Mammary microvascular endothelial cell (primary cell): ENCODE data around the genes CMSS1 and TBC1D23.

DNA sequence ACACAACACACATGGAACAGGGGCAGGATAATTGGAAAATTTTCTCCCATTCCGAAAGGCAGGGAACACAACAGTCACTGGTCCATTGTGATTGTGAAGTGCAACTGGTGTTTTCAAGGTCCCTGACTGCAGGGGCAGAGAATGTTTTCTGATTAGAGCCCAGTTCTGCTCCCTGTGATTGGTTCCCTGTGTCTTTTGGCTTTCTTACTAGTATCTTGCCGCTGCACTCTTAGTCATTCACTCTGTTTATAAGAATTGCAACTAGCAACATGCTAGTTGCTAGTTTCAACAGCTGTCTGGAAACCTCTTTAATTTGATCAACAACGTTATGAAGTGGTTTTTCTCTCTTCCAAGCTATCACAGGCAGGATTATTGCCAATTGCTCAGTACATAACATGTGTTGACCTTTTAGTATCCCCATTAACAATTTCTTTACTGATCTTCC lies 177.5 kb downstream of the EPHA6 start:
- RAMPAGE, long total RNA = no peak

- RAMPAGE, long total RNA = no peak
Measured at GRCh38 chr3:97439446-97439685, 325.2 kb upstream of the ARL6 start.

DNA sequence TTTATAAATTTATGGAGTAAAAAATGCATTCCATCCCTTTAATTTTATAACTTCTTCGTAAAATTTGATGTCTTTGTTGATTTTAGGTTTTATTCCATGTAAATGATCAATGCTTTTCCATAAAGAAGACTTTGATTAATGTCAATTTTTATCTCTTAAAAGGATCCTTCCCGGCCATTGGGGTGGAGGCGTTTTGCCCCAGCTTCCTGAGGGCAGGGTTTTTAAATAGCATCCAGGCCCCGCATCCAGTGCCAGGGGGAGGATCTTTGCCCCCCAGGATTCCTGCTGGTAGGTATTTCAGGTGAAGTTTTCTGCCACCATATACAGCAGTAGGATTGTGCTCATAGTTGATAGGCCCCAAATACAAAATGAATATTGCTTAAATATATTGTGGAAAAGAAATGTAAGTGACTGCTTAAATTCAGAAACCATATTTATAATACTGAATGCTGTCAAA lies 172.1 kb upstream of the ARL6 start:
- RAMPAGE, long total RNA = no peak

- RAMPAGE, long total RNA = no peak
Measured at GRCh38 chr3:97932331-97932784, 39.9 kb downstream of the RIOX2 start.

DNA sequence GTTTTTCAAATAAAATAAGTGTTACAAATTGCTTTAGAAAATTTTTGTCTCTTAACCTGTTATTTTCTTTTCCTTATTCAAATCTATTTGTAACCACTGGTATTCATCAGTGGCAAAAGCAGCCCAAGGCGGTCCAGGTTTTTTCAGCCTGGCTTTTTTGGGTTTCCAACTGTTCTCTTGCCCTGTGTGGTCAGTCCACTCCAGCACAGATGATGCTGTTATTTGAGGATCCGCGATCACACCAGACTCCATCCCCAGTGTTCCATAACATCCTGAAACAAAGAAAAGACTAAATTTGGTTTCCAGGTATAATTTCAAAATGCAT lies 56.0 kb downstream of the ST3GAL6 start:
- RAMPAGE, long total RNA = no peak

DNA sequence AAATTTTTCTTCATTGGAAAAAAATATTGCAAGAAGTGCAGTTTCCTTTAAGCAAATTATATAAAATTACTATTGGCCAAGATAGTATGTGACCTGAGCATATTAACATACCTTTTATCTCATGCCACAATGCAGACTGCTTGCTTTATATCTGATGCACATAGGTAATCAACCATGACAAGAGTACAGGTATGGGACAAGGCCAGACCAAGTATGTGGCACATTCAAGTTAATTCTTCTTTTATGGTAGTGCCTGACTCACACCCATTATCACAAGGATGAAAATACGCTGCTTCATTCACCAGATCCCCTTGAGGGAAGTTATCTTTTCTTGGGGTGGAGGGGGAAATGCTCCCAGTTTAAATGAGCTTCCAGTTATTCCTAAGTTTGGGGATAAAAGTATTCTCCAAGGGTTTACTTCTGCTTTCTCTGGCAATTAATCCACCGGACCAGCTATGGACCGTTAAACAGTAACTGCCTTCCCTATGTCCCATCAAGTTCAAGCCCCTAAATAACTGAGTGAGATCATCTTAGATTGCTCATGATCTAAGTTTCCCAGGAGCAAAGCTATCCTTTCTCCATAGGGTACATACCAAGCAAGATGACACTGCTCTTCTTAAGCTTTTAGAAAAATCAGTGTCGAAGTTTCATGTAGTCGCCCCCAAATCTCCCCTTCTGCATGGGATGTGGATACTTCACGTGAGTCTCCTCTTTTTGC lies 1.9 kb downstream of the COL8A1 start:
- RAMPAGE, long total RNA = no peak

DNA sequence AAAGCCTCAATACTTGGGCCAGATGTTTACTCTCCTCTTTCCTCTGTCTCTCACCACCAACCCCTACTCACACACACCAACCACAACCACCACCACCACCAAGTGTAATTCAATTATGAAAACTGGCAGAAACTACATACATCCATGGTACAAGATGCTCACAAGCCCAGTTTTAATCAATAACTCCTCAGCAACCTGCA lies 53.6 kb downstream of the COL8A1 start:
- RAMPAGE, long total RNA = no peak

DNA sequence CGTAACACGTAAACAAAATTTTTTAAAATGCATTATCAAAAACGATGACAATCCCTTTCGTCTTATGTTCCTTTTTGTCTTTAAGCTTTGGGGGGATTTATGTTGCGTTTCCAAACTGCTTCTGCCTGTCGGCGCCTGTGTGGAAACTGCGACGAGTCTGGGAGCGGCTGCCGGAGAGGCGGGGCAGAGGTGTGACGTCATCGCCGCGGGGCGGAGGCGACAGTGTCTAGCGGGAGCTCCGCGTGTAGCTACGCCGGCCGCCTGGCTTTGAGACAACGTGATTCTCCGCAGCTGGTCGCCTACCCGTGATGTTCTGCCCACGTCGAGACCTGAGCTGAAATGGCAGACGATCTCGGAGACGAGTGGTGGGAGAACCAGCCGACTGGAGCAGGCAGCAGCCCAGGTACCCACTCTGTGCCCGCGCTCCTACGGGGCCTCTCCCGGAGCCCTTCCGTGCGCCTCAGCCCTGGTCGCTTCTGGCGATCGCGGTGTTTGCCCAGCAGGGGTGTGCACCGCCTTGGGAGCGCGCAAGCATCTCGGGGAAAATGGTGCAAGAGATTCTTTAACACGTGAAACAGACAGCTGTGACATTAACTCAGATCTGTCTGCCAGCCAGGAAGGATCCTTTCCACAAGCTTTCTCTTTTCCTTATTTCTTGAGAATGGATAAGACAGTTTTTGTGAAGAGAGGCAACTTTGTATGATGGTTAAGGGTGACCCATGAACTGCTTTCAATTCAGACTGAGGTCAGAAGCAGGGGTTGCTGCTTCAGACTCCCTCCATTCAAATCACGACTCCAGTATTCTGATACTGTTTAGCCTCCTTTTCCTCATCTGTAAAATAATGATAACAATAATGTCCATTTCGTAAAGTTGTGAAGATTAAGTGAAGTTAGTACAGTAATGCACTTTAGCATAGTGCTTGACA lies at the start of gene CMSS1:
TSS of gene CMSS1 (plus strand) at position 222 of the 926 bp plus-strand sequence.
- RAMPAGE, long total RNA = start-site peak on the plus strand centred at position 240 of the sequence, 77 bp wide, 5,981 and 2,127 reads in 2 replicates

- RAMPAGE, long total RNA = no peak
Measured at GRCh38 chr3:99843552-99844167, 26.0 kb downstream of the CMSS1 start.

DNA sequence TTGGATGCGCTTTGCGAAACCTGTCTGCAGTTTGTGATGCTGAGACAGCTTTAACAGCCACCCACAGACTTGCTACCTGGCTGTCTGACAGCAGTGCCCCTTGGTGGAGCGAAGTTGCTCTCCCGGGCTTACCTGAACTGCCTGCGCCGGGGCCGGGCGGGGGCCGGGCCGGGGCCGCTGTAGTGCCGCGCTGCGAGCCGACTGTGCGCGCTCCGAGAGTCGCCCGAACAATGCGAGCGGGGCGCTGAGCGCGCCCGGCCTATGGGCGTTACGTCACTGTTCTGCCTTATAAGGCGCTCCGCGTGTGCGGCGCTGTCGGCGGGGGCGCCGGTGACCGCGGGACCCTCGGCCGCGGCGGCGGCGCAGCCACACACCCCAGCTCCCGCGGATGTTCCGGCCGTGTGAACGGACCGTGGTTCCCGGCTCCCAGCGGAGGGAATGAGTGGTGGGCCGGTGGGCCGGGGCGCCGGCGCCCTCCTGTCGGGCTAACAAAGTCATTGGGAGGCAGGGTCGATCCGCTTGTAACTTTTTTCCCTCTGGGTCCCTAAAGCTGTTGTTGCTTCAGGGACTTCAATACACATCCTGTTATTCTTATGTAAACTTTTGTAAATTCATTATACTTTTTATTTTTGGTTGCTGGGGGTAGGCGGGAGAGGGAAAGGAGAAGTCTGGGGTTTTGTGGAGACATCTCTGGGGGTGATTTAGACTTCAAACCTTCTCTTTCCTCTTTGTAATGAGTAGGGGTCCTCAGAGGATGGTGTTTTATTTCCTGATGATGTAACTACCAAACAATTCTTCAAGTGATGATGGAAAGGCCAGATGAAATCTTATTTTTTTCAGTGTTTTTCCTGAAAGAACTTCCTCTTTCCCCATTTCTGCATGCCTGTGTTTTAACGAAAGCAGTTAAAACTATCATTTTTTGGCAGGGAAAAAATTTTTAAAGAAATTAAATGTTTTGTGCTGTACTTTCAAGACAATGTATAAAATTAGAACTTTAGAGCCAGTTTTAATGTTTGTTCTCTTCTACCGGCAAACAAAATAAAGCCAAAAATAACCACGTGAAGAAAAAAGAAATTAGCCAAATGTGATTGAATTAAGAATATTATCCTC lies 58.6 kb downstream of the CMSS1 start:
- RAMPAGE, long total RNA = start-site peak on the minus strand centred at position 220 of the sequence, 37 bp wide, 764 and 441 reads in 2 replicates

- RAMPAGE, long total RNA = no peak
Measured at GRCh38 chr3:99939805-99940375, 122.2 kb downstream of the CMSS1 start.

DNA sequence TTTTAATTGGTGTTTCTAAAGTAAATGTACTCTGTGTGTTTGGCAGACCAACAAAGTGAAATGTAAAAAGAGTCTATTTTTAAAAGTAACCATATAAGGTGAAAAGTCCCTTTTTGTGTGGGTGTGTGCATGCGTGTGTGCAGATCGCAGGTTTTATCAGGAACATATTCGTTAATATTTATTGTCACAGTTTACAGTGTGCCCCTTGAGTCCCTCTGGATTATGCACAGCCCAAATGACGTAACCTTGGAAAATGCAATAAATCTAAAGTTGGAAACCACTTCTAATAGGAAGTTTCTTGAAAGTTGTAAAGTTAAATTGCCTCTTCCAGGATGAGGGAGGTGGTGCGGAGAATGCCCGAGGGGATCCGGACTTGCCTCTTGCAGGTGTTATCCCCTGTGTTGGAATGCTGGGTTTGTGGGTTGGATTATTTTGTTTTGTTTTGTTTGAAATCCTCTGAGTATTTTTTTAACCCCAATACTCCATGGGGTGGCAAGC lies 143.2 kb downstream of the CMSS1 start:
- RAMPAGE, long total RNA = no peak

GRCh38 chr3:100032201-100032658 lies 82.1 kb downstream of the FILIP1L start:
- RAMPAGE, long total RNA = no peak

GRCh38 chr3:100103916-100104098 lies 10.5 kb downstream of the FILIP1L start:
- RAMPAGE, long total RNA = no peak

GRCh38 chr3:100104099-100104506 lies 10.2 kb downstream of the FILIP1L start:
- RAMPAGE, long total RNA = no peak

DNA sequence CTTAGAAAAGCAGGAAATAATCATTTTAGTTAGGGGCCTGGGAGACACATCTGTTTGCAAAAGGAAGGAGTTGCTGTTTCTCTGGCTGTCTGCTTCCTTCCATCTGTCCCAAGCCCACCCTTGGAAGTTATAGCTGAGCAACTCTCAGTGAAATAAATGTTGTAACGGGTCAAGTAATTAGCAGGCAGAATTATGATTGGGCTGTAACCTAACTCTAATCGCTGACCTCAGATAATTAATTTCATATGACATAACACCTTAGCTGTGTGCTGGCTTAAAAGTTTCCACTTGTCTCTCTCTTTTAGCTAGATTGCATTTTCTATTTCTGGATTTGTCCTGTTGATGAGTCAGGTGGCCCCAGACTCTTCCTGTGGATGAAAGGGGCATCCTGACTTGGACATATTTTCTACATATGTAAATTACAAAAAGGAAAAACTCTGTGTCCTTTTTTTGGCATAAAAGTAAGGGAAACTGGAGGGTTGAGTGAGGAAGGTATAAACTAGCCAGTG lies 11.1 kb upstream of the FILIP1L start:
- RAMPAGE, long total RNA = no peak

- RAMPAGE, long total RNA = start-site peak on the plus strand at chr3:100260990-100261015, 519 and 253 reads in 2 replicates
Measured at GRCh38 chr3:100260618-100261145, at the start of gene TBC1D23. TSS of gene TBC1D23 (plus strand) at chr3:100260992.

DNA sequence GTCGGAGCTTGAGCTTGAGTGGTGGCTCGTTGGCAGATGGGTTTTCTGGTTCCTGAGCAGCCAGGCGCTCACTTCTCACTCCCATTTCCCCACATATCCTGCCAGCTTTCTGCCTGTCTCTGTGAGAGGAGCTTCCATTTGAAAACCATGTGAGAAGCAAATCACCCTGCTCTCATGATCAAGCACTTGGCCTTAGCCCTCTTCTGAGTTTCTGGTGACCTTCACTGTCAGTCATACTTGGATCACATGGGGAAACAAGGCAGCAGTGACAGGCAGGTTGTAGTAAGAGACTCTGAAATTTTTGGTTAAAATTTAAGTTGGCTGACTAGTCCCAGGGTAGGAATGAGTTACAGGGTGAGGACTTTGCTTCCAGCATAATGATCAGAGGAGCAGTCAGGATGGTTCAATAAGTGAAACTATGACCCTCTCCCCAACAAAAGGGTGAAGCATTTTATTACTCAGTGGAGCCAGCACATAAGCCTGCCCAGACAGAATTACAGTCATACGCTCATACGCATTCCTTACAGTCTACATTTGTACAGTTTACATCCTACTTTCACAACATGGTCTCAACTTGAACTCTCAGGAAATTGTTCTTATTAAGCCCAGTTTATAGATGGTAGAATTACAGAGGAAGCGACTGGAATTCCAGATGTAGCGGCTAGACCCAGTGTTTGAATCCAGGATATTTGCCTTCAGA lies 18.1 kb downstream of the NIT2 start:
- RAMPAGE, long total RNA = no peak

- RAMPAGE, long total RNA = no peak
Measured at GRCh38 chr3:100402316-100402791, 1.0 kb downstream of the LNP1 start.

DNA sequence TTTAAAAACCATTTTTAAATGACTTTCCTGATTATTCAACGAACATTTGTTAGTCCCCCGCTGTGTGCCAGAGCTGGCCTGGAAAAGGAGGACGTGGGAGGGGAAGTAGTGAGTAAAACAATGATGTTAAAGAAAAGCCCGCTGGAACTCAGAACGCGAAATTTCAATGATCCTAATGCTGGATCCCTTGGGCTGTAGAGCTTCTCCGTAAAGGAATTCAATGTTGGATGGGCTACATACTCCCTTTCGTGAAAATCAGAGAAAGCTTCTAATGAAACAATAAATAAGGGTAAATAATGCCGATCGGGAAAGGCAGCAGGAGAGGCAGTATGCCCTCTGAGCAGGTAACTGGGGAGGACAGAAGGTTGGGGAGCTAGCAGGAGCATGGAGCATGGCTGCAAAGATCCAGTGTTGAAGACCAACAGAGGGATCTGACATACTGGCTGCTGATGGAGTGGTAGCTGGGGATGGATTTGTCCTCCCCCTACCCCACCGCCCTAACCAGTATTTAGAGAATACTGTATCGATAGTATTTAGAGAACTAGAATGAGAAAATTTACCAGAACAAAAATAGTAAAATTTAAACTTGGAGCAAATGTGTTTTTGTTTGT lies 1.2 kb downstream of the ADGRG7 start:
- RAMPAGE, long total RNA = no peak